ENCODE measurements around a stretch of chr7.

GRCh38 chr7:2498013-2498426, 21.6 kb upstream of the LFNG start:
- PRO-cap, result no peak

DNA sequence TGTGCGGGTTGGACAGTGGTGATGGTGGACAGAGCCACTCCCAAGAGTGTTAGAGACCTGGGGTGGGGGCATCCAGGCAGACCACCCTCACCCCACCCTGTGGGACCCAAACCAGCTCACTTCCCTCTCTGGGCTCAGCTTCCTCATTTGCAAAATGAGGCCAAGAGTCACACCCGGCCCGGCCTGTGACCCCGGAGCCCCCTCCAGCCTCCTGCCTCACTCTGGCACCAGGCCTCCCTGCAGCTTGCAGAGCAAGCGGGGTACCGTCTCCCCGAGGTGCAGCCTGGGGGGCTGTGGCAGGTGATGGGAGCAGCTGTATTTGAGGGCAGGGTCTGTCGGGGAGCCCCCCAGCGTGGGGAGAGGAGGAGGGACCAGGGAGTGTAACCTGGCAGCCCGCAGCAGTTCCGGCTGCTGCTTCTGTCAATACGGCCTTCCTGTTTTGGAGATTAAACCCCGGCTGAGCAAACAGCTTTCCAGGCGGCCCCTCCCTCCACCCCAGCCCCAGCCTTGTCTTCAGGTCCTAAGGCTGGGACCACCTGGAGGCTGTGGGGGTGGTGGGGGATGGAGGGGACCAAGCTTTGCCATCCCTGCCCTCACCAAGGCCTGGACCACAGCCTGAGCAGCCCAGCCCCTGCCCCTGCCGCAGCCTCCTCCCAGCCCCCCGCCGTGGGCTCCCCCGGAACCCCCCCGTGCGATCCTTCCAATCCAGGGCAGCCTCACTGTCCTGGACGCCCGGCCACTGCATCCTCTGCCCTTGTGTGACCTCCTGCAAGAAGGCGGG, 8.2 kb upstream of the LFNG start:
- PRO-cap, result bidirectional peak, plus-strand start at position 449 of the sequence, minus-strand start at position 419 of the sequence

DNA sequence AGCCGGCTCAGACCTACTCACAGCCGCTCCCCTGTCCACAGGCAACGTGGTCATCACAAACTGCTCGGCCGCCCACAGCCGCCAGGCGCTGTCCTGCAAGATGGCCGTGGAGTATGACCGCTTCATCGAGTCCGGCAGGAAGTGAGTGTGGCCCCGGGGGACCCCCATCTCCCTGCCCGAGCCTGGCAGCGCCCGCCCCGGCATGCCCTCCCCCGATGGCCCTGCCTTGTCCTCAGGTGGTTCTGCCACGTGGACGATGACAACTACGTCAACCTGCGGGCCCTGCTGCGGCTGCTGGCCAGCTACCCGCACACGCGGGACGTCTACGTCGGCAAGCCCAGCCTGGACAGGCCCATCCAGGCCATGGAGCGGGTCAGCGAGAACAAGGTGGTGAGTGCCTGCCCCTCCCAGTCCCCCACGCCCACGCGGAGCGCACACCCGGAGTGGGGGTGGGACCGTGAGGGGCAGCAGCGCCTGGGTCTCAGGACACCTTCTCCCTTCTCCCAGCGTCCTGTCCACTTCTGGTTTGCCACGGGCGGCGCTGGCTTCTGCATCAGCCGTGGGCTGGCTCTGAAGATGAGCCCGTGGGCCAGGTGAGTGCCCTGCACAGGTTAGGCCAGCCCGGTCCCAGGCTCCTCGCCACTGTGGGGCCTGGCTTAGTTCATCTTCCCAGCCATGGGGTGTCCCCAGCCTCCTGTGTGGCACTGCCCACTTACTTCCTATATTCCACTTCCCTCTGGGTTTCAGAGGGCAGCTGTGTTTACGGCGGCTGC, 5.8 kb downstream of the LFNG start:
- PRO-cap, result no peak

DNA sequence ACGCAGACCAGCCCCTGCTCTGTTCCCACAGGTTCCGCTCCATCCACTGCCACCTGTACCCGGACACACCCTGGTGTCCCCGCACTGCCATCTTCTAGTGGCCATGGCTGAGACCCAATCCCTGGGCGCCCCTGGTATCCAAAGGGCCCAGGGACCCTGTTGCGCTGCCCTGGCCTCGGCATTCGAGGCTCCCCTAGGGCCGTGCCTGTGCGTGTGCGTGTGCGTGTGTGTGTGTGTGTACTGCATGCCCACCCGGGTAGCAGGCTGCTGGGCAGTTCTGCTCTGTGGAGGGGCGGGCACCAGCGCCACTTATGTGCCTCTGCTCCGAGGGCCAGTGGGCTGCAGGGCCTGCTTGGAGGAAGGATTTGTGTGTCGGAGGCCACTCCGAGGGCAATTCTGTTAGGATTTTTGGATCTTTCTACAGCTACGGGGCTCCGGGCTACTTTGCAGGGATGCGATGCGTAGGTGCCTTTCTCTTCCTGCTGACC, 7.6 kb downstream of the LFNG start:
- PRO-cap, result no peak

GRCh38 chr7:2527603-2528590, 8.3 kb downstream of the LFNG start:
- PRO-cap, result no peak

DNA sequence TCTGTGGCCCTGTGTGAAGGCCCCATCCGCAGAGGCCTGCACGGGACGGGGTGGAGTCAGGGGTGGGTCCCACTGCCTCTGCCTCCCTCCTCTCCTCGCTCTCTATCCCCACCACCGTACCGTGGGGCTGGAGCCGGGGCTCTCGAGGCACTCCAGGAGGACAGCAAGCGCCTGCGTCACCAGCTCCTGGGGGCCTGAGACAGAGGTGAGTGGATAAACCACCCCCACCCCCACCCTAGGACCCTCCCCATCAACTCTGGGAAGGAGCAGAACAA, 14.5 kb downstream of the BRAT1 start:
- PRO-cap, result no peak

- PRO-cap, result no peak
Observed at GRCh38 chr7:2629621-2630205, 2.1 kb upstream of the TTYH3 start.

DNA sequence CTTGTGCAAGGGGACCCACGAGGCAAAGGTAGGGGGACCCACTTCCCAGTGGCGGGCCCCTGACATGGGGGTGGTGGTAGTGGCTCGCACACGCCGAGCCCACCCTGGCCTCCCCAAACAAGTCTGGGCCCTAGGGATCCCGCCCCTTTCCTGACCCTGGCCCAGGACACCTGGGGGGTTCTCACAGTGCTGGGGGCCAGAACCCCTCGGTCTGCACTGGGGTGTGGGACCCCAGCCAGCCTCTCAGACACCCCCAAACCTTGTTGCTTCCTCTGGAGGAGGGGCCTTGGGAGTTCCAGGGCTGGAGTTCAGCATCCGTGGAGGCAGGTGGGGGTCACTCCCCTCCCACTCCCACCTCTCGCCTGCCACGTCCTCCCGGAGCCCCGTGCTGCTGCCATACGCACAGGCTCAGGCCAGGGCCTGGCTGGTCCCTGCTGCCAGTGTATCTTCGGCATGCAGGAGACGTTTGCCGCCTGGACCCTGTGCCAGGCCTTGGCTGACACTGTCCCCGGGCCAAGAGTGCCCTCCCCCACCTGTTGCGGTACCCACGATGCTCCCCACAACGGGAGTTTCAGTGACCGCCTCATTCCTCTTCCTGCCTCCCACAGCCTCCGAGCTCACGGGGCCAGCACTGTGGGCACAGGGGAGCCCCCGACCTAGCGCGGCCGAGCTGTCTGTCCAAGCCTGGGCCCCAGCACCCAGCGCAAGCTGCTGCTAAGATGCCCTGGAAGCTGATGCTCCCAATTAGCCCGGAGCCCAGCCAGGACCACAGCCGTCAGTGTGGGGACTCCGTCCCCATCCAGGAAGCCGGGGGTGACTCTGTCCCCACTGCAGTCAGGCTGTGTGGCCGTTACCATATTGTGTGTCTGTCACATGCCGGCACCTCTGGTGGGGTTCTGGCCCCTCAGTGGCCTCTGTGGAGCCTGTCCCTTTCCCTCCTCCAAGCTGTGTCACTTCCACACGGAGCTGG, 7.4 kb downstream of the TTYH3 start:
- PRO-cap, result no peak

DNA sequence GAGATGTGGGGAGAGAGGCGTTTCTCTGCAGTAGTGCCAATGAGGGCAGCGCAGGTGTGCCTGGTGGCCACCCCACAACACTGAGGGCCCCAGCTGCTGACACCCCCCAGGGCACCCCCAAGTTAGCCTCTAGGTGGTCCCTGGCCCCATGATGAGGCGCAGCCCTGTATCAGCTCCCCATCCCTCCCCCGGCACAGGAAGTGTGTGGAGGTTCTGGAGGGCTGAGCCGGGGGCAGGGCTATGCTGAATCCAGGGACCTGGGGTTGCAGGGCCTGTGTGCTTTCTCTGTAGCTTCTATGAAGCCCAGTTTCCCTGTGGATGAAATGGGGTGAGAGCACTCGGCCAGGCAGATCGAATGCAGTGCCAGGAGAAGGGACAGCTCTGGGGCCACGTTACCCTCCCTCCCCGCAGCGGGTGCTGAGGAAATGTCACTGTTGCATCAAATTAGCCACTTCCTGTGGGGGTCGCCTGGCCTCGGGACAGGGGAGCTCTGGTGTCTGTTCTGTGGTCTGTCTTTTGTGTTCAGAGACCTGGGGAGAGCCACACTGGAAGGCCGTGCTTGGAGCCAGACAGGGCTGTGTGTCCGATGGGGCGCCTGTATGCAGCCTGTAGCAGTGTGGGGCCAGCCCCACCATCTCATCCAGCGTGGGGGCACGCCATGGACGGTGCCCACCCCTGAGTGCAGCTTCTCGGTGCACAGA, 13.4 kb downstream of the TTYH3 start:
- PRO-cap, result bidirectional peak, plus-strand start at position 519 of the sequence, minus-strand start at position 357 of the sequence

DNA sequence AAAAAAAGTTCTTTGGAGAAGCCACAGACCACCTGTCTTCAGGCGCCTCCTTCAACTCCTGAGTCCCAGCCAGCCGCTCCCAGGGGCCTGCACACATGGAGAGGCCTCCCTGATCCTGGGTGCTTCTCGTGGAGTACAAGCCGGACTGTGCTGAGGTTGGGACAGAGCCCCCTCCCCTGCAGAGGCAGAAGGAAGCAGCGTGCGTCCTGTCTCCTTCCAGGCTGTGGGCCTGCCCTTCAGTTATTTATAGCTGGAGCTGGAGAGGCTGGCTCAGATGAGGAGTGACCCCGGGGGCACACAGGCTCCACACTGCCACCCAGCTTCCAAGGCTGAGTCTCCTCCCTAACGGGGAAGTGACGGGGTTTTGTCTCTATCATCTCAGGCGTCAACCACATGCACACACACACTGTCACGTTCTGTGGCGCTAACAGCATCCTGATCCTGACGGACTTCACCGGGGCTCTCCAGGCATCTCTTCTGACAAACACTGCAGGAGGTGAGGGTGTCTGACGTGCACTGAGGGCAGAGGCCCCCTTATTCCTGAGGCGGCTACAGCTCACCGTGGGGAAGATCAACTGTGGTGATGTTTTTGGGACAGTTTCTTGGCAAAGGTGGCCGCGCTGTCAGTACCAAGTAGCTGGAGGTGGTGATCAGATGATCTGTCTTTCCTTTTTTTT, 25.4 kb downstream of the AMZ1 start:
- PRO-cap, result no peak

DNA sequence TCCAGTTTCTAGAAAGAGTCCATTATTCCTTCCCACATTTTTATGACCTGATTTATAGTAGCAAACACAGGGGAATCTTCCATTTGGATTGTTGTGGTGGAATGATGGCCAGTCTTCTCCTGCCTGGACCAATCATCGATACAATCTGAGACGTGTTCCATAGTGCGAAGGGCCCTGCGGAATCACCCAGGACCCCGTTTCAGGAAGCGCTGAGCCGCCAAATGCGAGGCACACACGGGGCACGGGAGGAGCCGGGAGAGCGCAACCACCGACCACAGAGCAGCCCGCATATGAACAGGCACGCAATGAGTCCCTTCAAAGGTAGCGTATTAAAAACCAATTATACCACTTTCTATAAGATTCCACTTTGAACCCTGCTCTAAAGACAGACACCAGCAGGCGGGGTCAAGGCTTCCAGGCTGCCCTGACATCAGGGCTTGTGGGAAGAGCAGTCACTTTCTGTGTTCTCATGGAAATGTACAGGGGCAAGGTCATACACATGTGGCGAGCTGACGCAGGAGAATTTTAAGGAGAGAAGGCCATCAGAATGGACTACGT, 46.1 kb downstream of the AMZ1 start:
- PRO-cap, result no peak

GRCh38 chr7:2796144-2797161, 47.7 kb downstream of the GNA12 start:
- PRO-cap, result bidirectional peak, plus-strand start at chr7:2796635, minus-strand start at chr7:2796517

GRCh38 chr7:2810780-2811936, 33.0 kb downstream of the GNA12 start:
- PRO-cap, result no peak

DNA sequence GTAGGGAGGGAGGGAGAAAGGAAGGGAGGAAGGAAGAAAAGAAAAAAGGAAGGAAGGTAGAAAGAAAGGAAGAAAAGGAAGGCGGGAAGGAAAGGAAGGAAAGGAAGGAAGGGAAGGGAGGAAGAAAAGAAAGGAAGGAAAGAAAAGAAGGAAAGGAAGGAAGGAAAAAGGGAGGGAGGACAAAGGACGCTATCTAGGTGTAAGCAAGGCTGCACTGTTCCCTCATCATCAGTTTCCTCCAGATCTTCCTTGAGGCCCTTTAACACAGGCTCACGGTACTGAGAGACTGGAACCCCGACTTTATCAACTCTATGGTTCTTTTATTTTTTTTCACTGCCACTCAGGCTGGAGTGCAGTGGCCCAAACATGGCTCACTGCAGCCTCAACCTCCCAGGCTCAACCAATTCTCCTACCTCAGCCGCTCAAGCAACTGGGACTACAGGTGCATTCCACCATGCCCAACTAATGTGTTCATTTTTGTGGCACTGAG, 2.1 kb downstream of the GNA12 start:
- PRO-cap, result no peak

DNA sequence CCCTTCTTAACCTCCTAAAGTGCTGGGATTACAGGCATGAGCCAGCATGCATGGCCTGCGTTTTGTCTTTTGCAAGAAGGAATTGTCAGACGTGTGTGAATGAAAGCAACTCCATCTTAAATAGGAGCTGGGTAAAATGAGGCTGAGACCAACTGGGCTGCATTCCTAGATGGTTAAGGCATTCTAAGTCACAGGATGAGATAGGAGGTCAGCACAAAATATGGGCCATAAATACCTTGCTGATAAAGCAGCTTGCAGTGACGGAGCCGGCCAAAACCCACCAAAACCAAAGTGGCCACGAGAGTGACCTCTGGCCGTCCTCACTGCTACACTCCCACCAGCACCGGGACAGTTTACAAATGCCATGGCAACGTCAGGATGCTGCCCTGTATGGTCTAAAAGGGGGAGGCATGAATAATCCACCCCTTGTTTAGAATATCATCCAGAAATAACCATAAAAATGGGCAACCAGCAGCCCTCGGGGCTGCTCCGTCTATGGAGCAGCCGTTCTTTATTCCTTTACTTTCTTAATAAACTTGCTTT, 41.2 kb upstream of the SDK1 start:
- PRO-cap, result no peak

DNA sequence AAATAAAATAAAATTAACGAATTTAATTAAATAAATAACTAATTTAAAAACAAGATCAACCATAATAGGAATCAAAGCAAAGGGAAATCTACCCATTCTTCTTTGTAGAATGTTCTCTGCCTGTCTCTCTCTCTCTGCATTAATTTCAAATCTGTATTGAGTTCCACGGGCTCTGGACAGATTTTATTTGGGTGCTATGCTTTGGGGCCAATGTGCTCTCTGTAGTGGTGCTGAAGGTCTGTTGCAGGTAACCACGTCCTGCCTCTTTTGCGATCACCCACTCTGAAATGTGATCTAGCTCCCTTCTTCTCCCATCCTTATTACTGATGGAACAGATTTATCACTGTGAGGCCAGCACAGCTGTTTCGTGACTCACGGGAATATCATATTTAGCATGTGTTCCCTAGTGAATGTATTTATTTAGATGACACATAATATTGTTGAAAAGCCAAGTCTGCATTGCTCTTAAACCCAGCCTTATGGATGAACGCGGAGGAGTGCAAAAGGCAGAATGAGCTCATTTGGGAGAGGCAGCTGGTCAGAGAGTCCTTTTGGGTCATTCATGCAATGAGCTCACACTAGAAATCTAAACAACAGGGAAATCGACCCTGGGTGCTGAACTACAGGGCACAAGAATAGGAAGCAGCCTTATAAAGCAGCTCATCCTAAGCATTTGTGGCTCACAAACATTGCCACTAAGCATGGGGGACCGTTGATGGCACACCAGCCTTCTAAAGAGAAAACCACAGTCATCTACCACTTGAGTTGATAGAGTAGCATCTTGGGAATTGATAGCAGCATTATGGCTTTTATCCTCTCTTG, 33.2 kb upstream of the SDK1 start:
- PRO-cap, result no peak

DNA sequence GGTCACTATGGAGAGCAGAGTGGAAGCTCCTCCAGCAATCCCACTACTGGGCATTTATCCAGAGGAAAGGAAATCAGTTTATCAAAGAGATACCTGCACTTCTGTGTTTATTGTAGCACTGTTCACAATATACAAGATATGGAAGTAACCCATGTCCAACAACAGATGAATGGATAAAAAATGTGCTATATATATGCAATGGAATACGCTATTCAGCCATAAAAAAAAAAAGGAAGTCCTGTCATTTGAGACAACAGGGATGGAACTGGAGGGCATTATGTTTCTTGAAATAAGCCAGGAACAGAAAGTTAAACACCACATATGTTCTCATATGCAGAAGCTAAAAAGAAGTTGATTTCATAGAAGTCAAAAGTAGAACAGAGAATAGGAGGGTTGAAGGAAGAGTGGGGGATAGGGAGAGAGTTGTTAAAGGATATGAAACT, 217.7 kb downstream of the SDK1 start:
- PRO-cap, result no peak

- PRO-cap, result no peak
Observed at GRCh38 chr7:3618937-3619281, 317.9 kb downstream of the SDK1 start.

DNA sequence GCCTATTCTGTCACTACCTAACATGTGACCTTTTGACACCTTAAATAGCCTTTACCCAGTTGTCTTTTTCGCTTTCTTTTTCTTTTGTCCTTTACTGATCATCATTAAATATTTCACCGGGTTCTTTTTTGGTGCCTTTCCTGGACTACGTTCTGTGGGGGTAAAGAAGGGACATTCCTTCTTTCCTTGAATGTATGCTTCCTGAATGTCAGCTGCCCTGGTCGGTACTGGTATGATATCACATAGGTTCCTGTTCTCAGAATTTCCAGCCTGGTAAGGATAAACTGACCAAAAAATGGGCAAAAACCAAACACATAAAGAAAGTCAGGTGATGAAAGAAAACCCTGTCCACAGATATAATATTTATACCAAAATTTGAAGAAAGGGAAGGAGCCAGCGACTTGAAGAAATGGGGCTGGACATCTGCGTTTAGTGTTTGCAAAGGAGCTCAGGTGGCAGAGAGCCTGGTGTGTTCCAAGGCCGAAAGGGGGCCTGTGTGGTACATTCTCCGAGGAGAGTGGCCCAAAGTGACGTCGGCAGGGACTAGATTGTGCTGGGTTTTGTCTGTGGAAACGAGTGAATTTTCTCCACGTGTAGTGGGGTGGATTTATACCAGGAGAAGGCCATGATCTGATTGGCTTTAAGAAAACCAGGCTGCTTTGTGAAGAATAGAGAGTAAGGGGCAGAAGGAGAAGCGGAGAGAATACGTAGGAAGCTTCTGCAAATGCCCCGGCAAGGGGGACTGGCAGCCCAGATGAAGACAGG, 358.2 kb downstream of the SDK1 start:
- PRO-cap, result no peak

- PRO-cap, result no peak
Observed at GRCh38 chr7:3725089-3725609, 424.1 kb downstream of the SDK1 start.

Measured in bronchial lymph node (tissue), 1 donor.